Placental pericyte (primary cell): ENCODE measurements around a stretch of chr6.

DNA sequence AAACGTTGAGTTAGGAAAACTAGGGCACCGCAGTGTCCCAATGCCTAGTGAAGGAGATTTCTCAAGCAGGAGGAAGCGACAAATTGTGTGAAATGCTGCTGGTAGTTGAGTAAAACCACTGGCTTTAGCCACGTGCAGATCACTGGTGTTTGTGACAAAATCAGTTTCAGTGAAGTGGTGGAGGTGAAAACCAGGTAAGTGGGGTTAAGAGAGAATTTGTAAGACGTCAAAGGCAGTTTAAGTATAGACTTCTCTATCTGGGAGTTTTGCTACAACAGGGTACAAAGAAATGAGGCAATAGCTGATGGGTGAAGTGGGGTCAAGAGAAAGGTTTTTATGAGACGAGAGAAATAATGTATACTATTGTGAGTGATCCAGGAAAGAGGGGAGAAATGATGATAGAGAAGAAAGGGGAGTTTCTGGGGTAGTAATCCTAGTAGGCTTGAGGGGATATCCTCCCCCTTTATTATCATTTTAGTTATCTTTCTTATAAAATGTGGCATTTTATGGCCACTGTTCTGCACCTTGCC, 56.6 kb downstream of the CD164 start:
- CAGE, long polyA plus RNA: no peak

GRCh38 chr6:109343704-109343978, 38.6 kb downstream of the CD164 start:
- CAGE, long polyA plus RNA: no peak

DNA sequence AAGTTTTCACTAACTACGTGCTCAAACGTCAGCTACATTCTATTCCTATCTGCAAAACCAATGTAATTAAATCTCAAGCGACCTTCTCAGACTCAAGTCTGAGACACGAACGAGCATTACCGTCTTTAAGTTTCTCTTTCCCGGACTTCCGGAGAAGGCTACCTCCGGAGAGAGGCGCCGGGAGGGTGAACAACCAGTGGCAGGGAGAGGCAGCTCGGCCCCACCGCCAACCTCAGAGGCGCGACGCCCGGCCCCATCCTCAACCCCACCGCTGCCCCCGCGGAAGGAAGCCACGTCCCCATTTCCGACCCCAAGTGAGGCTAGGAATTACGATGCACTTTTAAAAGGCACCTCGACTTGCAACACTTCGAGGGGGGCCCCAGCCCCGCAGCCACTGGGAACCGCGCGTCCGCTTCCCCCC, 667 bp downstream of the CD164 start:
- CAGE, long polyA plus RNA: no peak

DNA sequence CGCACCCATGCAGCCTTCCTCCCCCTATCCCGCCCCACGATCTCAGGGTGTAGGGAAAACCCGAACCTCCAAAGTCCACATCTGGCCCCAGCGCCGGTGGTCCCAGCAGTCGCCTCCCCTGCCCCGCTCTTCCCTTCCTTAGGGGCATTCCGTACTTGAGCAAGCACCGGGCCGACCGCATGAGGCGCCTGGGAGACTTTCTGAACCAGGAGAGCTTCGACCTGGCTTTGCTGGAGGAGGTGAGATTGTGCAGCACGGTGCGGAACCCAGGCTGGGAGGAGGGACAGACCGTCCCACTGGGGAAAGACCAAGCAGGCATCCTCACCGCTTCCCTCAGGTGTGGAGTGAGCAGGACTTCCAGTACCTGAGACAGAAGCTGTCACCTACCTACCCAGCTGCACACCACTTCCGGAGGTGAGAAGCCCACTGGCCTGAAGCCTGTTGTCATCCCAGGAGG, 719 bp downstream of the SMPD2 start:
- CAGE, long polyA plus RNA: no peak

GRCh38 chr6:109483871-109484189, 811 bp upstream of the ZBTB24 start:
- CAGE, long polyA plus RNA: no peak

- CAGE, long polyA plus RNA: no peak
Measured at GRCh38 chr6:109678520-109679851, 12.0 kb downstream of the AK9 start.

DNA sequence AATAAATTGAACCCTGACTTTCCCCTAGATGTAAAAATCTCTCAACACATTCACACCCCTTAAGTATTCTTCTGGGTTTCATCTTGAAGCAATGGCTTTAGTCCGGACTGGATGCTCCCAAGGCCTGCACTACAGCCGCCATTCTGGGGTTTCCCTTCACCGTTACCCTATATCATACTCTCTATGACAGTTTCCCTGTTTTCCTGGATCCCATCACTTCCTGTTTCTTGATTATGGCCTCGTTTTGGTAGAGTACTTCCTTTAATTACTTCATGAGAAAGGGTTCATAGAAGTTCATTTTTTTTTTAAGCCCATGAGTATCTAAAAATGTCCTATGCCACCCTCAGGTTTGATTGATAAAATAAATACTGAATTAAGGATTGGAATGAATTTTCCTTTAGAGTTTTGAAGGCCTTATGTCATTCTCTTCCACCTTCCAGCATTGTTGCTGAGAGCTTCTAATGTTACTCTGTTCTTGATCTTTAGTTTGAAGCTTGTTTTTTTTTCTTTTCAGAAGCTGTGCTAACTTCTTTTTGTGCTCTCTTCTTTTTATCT, 11.8 kb downstream of the FIG4 start:
- CAGE, long polyA plus RNA: no peak

DNA sequence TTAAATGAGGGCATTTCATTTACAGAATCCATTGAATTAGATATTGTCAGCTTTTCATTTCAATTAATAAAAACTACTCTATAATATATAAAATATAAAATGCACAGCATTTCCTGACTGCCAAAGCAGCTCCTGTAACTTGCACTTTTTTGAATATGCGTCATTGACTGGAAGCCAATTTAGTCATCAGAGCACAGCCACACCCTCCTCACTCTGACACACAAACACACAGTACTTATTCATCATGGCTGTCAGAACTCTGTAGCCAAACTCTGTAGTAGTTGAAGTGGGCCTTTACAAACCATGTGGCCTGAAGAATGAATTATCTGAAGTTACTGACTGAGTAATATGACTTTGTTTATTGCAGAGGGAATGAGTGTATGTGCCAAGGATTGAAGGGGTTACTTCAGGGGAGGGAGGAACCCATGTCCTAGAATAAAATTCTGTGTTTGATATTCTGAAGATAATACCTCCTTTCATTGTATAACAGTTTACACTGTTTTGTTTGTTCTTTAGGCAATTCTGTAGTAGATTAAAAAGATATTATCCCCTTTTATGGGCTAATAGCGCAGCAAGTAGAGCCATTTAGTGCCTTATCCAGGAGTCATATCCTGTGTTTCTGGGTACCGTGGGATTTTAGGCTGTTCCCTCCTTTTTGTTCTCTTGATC, 102.7 kb downstream of the FIG4 start:
- CAGE, long polyA plus RNA: no peak

GRCh38 chr6:110734535-110734991, 80.7 kb downstream of the CDK19 start:
- CAGE, long polyA plus RNA: no peak

DNA sequence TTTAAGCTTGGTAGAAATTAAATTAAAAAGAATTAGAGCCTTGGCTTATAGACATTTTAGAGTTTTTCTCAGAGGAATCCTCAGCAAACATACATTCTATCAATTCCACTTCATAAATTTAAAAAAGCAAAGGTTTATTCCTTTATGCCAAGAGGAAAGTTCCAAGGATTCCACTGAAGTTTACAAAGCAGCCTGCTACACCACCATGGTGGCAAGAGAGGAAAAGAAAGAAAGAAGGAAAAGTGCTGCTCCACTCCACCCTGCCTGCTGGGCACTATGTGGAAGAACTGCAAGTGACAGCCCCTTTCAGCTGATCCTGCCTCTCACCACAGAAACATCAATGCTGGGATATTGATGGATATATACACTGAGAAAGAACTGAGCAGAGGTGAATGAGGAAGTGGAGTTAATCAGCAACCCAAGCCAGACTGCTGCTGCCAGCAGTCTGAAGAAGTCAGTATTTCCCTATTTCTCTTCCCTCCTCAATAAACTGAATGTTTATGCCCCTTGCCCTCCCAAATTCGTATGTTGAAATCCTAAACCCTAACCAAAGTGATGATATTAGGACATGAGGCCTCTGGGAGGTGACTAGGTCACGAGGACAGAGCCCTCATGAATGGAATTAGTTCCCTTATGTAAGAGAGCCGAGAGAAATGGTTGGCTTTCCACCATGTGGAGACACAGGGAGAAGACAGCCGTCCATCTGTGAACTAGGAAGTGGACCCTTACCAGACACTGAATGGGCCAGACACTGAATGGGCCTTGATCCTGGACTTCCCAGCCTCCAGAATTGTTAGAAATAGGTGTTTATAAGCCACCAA, 76.4 kb downstream of the CDK19 start:
- CAGE, long polyA plus RNA: no peak

- CAGE, long polyA plus RNA: no peak
Measured at GRCh38 chr6:110813812-110814160, 1.5 kb downstream of the CDK19 start.

- CAGE, long polyA plus RNA: no peak
Measured at GRCh38 chr6:110815976-110816477, 758 bp upstream of the CDK19 start.

GRCh38 chr6:110875514-110876137, 1.0 kb downstream of the AMD1 start:
- CAGE, long polyA plus RNA: no peak

DNA sequence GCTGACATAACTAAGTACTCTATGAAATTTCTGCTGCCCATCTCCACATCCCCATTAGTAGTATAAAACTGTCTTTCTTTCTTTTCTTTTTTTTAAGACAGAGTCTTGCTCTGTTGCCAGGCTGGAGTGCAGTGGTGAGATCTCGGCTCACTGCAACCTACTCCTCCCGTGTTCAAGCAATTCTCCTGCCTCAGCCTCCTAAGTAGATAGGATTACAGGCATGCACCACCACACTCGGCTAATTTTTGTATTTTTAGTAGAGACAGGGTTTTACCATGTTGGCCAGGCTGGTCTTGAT, 28.3 kb upstream of the GTF3C6 start:
- CAGE, long polyA plus RNA: no peak

- CAGE, long polyA plus RNA: no peak
Measured at GRCh38 chr6:111367795-111368169, 108.6 kb downstream of the MFSD4B start.

DNA sequence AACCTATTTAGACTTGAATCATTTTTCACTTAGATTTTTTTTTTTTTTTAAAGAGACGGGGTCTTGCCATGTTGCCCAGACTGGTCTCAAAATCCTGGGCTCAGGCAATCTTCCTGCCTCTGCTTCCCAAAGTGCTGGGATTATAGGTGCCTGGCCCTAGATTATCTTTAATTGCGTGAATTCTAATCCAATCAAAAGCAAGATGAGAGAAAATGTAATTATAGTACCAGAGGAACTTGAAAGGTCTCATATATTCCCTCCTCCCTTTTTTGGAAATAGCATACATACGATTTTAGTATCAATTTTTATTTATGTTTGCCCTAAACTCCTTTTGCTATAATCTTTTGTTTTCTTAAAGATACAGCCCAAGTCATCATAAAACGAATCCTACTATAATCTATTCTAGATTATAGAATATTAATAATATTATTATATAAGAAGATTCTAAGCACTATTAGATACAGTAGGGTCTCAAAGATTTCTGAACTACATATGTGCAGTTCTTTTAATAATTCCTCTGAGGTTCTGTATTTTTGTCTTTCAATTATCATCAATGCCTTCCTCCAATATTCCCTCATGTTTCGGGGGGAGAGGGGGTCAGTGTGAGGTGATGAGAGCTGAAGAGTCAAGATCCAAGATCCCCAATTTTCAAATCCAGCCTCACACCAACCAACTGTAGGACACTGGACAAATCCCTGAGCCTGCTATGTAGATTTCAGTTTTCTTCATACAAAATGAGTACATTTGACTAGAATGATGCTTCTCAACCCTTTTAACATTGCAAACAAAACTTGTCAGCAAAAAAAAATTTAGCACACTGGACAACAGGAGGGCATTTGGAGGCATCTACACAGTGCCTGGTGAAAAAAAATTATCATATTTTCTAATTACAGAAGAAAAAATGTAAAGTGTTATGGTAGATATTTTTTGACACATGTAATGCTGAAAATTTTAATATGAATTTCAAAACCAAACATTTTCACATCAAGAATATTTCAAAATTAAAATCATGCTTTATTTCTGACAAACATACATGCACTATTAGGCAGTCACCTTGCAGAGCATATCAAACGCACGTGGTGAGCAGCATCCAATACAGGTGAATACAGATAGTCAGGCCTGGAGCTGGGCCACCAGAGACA, 9.5 kb downstream of the REV3L start:
- CAGE, long polyA plus RNA: no peak

- CAGE, long polyA plus RNA: no peak
Measured at GRCh38 chr6:111536593-111537284, 53.7 kb upstream of the REV3L start.

GRCh38 chr6:111620057-111620585, 14.4 kb upstream of the TRAF3IP2 start:
- CAGE, long polyA plus RNA: no peak

GRCh38 chr6:111693797-111693996, 88.0 kb upstream of the TRAF3IP2 start:
- CAGE, long polyA plus RNA: no peak

GRCh38 chr6:111724588-111724822, 118.8 kb upstream of the TRAF3IP2 start:
- CAGE, long polyA plus RNA: no peak